UCH-1 (cell line): ENCODE measurements around a stretch of chr12.

DNA sequence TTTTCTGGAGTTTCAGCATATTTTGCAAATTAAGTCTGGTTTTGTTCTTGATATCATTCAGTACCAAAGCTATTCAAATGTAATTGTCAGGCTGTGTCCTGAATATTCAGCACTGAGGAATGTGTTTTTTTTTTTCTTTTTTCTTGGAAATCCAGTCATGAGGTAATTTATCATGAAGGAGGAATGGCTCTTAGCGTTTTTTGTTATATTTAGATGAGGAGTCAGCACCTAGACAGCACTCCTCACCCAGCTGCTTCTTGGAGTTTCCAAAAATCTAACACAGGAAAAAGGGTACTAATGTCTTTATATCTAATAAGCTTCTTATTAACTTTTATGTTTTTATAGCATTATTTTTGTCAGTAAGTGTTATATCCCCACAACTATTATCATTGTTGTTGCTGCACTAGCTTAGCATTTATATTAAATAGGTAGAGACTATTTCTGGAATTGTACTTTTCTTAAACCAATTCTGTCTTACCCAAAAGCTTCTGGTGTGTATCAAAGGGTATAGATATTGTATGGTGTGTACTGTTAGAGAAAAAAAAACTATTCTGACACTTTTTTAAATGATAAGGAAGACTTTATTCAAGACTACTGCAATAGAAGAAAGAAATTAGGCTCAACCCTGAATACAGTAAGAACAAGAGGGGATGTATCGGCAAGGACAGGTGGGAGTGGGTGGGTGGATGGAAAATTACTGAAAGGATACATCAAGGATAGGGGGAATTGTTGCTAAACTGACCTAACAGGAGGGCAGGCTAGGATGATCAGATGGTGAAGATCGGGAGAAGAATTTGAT is 225.8 kb downstream of the CCDC91 start:
- RRBS, result no CpG with 5 or more reads among the region's 3 CpGs

DNA sequence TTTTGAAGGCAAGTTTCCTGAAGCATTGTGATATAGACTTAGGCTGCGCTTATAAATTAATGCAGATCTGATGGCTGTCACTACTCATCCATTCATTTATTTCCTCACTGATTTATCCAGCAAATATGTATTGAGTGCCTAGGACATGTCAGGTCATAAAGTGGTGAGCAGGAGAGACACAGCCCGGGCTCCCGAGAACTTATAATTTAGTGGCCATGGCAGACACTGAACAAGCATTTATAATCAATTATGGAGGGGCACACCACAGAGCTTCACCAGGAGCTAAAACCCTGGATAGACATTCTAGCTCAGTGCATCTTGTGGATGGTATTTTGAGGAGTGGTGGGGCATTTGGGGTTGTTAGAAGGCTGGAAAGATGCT is 396.9 kb downstream of the CCDC91 start:
- RRBS, result no CpG with 5 or more reads among the region's 3 CpGs

DNA sequence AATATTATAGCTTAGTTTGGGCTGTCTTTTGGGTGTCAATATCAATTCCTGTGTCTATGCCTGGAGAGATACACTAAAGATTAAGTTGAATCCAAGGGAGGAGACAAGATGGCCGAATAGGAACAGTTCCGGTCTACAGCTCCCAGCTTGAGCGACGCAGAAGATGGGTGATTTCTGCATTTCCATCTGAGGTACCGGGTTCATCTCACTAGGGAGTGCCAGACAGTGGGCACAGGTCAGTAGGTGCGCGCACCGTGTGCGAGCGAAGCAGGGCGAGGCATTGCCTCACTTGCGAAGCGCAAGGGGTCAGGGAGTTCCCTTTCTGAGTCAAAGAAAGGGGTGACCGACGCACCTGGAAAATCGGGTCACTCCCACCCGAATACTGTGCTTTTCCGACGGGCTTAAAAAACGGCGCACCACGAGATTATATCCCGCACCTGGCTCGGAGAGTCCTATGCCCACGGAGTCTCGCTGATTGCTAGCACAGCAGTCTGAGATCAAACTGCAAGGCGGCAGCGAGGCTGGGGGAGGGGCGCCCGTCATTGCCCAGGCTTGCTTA is 388.9 kb upstream of the FAR2 start:
- RRBS, result no CpG with 5 or more reads among the region's 30 CpGs

DNA sequence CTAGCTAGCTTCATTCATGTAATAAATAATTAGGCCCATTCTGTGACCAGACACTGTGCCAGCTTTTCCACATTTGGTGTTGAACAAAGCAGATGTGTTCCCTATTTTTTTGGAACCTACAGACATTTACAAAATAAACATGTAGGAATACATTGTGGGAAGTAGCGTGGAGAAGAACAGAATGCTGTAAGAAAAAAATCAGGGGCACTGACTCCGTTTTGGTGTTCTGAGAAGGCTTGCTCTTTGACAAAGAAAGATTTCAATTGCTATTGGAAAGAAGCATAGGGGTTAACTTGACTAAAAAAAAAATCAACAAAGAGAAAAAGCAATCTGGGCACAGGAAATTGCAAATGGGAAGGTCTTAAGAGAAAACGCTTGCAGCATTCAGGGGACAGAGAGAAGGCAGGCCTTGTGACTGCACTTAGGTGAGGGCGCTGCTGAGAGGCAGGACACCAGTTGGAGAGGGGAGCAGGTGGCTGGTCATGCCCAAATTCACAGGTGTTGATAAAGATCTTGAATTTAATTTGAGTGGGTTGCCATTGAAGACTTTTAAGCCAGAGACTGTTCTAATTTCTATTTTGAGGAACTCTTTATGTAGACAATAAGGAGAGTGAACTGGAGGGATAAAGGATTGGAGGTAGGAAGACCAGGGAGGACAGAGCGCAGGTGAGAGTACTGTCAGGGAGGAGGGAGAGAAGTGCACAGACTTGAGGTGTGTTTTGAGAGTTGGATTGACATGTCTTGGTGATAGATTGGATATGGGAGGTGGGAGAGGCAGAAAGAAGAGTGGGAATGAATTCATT is 4.2 kb downstream of the FAR2 start:
- RRBS, result no CpG with 5 or more reads among the region's 5 CpGs

DNA sequence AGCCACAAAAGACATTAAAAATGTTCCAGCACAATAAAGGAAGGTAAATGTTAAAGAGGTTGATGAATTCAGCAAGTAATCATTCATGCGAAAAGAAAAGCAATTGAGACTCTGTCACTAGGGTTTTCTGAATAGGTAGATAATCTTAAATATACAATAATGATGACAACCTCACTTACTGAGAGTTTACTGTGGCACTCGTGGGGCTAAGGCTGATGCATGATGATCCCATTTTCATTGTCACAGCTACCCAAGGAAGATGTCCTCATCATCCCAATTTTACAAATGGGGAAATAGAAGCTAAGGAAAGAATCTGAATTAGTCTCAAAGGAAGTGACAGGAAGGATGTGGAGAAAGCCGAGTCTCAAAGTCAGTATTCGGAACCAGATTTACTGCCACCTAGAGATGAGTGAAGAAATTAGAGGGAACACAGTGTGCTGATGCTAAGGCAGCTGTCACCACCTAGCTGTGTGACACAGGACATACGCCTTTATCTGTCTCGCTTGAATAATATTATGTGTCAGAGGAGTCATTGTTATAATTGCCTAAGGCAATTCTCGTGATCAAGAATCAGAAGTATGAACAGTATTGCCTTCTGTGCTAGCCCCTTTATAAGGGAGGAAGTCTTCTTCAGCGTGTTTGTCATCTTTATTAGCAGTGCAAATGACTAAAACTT is 63.3 kb downstream of the ERGIC2 start:
- RRBS, result no CpG with 5 or more reads among the region's 8 CpGs

- RRBS, result no CpG with 5 or more reads among the region's 6 CpGs
Measured at GRCh38 chr12:29506480-29507223, 9.2 kb upstream of the OVCH1 start.

- RRBS, result no CpG with 5 or more reads among the region's 3 CpGs
Measured at GRCh38 chr12:29707962-29708482, 75.7 kb downstream of the TMTC1 start.

GRCh38 chr12:30345891-30346550 is 349.6 kb downstream of the IPO8 start:
- RRBS, result no CpG with 5 or more reads among the region's 4 CpGs

- RRBS, result no CpG with 5 or more reads among the region's 3 CpGs
Measured at GRCh38 chr12:30634042-30634407, 61.6 kb downstream of the IPO8 start.

GRCh38 chr12:30639444-30639796 is 56.2 kb downstream of the IPO8 start:
- RRBS, result no CpG with 5 or more reads among the region's 4 CpGs

DNA sequence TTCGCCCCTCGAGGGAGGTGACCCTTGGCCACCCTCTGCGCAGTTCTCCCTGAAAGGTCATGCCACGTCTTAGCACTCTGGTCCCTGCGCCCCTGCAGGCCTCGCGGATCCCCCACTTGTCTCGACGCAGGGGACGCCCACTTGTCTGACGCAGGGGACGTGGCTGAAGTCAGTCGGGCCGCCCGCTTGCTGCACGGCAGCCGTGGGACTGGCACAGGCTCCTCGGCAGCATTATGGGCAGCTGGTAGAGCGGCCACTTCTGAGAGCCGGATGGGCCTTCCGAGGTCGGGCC is 40.7 kb upstream of the CAPRIN2 start:
- RRBS, result no CpG with 5 or more reads among the region's 22 CpGs

DNA sequence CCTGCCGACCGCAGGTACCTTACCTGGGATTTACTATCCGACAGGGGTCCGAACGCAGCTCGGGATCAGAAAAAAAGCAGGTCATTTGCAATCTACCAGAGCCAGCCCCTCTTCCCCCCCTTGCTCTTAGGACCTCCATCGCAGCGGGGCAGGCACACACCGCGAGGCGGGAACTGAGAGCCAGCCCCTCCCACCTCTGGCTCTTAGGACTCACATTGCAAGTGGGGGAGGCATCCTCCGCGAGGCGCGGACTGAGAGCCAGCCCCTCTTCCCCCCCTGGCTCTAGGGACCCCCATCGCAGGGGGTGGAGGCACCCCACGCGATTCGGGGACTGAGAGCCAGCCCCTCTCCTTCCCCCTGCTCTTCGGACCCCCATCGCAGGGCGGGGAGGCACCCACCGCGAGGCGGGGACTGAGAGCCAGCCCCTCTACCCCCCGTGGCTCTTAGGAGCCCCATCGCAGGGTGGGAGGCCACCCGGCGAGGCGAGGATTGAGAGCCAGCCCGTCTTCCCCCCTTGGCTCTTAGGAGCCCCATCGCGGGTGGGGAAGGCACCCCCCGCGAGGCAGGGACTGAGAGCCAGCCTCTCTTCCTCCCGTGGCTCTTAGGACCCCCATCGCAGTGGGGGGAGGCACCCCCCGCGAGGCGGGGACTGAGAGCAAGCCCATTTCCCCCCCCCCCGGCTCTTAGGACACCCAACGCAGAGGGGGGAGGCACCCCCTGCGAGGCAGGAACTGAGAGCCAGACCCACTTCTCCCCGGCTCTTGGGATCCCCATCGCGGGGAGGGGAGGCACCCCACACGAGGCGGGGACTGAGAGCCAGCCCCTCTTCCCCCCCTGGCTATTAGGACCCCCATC is 45.5 kb downstream of the DDX11 start:
- RRBS, result 23% methylated on average over 2 of the region's 48 CpGs

GRCh38 chr12:31325795-31325972 is 266 bp downstream of the SINHCAF start:
- RRBS, result no CpG with 5 or more reads among the region's 5 CpGs

- RRBS, result no CpG with 5 or more reads among the region's 17 CpGs
Measured at GRCh38 chr12:31361961-31362790, 36.2 kb upstream of the SINHCAF start.

- RRBS, result no CpG with 5 or more reads among the region's 4 CpGs
Measured at GRCh38 chr12:31598999-31599590, 8.2 kb upstream of the DENND5B start.

- RRBS, result no CpG with 5 or more reads among the region's 10 CpGs
Measured at GRCh38 chr12:32337300-32337914, 62.0 kb upstream of the FGD4 start.

DNA sequence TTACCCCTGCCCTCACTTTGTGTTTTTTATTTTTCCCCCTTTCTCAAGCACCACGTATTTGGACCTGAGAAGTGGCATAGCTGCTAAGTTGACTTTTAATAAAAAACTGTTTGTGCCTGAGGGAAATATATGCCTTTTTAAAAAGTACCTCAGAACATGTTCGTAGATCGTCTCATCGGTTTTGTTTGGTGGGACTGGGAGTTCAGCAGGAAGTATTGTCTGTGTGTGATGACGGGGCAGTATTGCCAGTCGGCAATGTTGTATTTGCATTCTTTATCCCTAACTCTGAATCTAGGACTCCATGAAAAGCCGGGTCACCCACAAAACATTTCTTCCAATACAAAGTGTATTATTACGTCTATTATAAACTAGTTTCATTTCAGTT is 19.7 kb upstream of the FGD4 start:
- RRBS, result no CpG with 5 or more reads among the region's 8 CpGs

- RRBS, result no CpG with 5 or more reads among the region's 22 CpGs
Measured at GRCh38 chr12:32473026-32473789, 73.8 kb downstream of the FGD4 start.

DNA sequence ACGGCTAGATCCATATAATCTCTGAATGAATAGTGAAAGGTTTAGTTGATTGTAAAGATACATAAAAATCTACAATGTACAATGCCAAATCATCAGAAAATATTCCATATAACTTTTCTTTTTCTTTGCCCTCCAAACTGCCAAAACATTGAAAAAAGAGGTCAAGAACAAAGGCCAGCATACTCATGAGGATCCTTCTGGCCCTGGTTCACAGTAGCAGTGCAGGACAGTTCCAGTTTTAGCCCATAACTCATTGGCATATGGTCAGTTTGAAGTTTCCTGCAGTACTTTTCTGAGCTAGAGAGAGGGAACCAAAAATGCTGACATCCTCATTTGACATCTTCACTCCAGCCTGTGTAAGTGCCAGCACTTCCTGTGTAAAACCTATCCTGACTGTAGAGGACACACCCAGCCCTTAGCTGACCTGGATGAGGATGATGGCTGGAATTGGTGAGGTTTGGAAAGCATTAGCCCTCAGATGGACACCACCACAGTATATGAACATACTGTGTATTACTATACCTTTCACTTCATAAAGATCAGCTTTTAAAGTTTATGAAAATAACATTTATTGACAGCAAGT is 84.1 kb downstream of the FGD4 start:
- RRBS, result no CpG with 5 or more reads among the region's 1 CpG

- RRBS, result no CpG with 5 or more reads among the region's 8 CpGs
Measured at GRCh38 chr12:32549603-32550148, 129.4 kb upstream of the DNM1L start.